CMK (cell line): Measurements from ENCODE around the genes NPHP4, CHD5 and HES3.

GRCh38 chr1:3431944-3432269, 22.6 kb upstream of the ARHGEF16 start:
- RRBS: 97% methylated on average over 1 of the region's 12 CpGs

DNA sequence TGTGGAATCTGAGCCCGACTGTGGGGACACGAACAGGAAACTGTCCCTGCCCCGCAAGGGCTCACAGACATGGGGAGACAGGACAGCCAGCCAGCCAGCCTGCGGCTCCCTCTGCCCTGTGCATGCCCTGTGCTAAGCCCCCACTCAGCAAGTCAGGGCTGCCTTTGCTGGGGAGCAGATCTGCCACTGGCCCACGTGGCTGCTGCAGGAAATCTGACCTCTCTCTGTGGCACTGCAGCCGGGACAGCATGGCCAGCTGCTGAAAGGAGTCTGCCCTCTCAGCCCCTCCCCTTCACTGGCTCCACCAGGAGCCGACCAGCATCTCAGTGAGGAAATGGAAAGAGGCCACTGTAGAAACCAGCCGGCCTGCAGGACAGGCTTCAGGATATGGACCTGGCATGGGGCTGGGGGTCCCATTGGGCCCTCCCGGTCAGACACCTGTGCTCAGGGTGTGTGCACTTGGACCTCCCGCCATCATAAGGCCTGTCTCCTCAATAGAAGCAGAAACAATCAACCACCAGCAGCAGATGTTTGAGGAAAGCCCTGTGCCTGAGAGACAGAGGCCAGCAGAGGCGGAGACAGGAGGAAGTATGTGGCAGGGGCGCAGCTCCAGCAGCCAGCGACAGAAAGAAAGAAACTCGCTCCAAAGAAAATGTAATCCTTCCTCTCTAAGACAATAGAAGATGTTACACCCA, 3.8 kb downstream of the ARHGEF16 start:
- RRBS: 43% methylated on average over 2 of the region's 14 CpGs

GRCh38 chr1:3677541-3677811, 25.2 kb downstream of the TP73 start:
- RRBS: no CpG with 5 or more reads among the region's 3 CpGs

GRCh38 chr1:3690327-3690798, 38.0 kb downstream of the TP73 start:
- RRBS: 95% methylated on average over 6 of the region's 25 CpGs

- RRBS: 97% methylated on average over 3 of the region's 9 CpGs
These were observed 627 bp downstream of the CCDC27 start for GRCh38 chr1:3752838-3753315.

GRCh38 chr1:3773090-3773863, 728 bp downstream of the SMIM1 start:
- RRBS: 2% methylated on average over 9 of the region's 25 CpGs

DNA sequence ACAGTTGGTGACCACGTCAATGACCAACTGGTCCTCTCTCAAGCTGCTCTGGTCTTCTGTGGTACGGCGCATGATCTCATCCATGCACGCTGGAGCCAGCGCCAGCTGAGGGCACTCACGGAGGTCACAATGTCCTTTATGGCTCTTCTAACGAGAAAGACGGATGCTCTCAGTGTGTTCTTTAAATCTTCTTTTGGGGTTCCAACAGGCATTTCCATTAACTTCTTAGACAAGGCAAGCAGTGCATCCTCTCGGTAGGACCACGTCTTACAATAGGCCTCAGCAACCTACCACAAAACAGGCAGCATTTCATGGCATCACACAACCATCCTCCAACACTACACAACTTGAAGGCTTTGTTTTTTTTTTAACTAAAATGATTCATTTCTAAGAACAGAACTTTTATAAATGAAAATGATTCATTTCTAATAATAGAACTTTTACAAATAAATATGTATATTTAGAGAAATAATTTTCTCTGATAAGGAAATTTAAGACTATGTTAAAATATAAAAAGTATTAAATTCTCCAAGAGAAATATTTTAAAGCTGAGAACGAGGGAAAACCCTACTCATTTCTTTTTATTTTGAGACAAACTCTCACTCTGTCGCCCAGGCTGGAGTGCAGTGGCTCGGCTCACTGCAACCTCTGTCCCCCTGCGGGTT, 22.1 kb downstream of the CEP104 start:
- RRBS: no CpG with 5 or more reads among the region's 14 CpGs

- RRBS: no CpG with 5 or more reads among the region's 18 CpGs
These were observed 10.2 kb downstream of the C1orf174 start for GRCh38 chr1:3889687-3890442.

- RRBS: no CpG with 5 or more reads among the region's 16 CpGs
These were observed 135.8 kb downstream of the NPHP4 start for GRCh38 chr1:5856355-5856847.

GRCh38 chr1:5980253-5980636, 12.0 kb downstream of the NPHP4 start:
- RRBS: no CpG with 5 or more reads among the region's 13 CpGs

- RRBS: under 1% methylated on average over 49 of the region's 103 CpGs
These were observed at the start of gene NPHP4 for GRCh38 chr1:5992104-5993009. Gene NPHP4, minus strand, starts transcription at chr1:5992425.

DNA sequence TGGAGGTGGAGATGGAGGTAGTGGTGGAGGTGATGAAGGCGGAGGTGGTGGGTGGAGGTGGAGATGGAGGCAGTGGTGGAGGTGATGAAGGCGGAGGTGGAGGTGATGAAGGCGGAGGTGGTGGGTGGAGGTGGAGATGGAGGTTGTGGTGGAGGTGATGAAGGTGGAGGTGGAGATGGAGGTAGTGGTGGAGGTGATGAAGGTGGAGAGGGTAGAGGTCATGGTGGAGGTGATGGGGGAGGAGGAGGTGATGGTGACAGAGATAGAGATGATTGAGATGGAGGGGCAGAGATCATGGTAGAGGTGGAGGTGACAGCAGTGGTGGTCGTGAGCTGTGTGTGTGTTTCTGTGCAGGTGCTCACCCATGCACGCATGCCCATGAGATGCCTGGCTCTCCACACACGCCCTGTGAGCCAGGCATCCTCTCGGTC, 20.3 kb upstream of the NPHP4 start:
- RRBS: no CpG with 5 or more reads among the region's 7 CpGs

DNA sequence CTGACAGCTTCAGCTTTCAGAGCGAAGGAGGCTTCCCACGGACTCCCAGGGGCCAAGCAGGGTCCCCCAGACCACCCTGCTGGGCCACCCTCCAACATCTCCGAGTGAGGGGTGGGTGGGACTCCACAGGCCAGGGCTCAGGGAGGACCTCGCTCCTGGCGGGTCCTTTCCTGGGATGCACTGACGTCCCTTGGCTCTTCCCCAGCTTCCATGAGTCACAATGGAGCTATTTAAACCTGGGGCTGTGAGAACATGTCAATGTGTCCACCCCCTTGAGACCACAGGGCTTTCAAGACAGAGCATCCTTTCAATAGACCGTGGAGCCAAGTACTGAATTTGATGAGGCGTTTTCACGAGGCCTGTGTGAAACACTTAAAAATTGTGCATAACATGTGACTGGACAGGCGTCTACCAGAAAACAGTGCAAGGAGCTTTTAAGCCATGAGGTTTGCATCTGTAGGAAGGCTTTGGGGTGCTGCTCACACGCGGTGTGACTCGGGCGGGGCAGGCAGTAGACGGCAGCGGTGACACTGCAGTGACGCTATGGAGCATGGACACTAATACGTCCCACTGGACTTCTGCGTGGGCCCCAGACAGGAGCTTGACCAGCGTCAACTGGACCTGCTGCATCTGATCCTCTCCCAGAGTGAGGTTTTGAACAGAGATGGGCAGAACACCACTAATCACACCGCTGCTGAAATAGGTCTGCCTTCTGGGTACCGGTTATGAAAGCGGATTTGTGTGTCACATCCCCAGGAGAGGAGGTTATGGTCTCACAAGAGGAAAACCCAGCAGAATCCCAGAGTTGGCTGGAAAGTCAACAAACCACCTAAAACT, 24.2 kb upstream of the NPHP4 start:
- RRBS: no CpG with 5 or more reads among the region's 23 CpGs

- RRBS: 96% methylated on average over 81 of the region's 181 CpGs
These were observed at the start of gene CHD5 for GRCh38 chr1:6179460-6180784. Gene CHD5, minus strand, starts transcription at chr1:6180321.

DNA sequence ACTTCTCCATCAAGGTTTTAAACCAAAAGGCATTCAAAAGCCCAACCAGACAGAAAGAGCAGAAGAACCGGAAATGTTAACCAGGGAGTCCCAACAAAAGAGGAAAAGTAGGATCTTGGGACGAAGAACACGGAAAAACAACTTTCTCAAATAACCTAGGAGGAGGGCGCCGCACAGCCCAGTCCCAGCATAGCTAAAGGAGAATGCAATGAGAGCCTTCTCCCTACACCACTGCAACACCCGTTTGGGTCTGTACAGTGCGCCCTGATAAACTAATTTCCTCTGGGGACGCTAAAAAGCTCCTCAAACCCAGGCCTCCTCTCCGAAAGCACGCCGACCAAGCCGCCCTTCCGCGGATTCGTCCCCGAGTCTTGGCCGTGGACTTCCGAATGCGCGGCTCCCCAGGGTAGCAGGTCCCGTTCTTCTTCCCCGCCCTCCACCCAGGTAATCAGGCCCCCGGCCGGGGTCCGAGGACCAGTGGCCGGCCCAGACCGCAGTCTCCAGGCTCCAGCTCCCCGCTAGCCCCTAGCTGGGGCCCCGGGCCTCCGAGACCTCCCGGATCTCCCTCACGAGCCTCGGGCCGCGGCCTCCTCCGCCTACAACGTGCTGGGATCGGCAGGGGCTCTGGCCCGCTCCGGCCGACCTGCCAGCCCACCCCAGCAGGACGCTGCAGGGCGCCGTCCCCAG, 456 bp downstream of the RPL22 start:
- RRBS: 1% methylated on average over 17 of the region's 44 CpGs

GRCh38 chr1:6234307-6235210, 1.2 kb downstream of the ICMT start:
- RRBS: no CpG with 5 or more reads among the region's 21 CpGs

GRCh38 chr1:6244074-6244328, at the start of gene HES3:
Gene HES3, plus strand, starts transcription at chr1:6244179.
- RRBS: 43% methylated on average over 4 of the region's 12 CpGs

DNA sequence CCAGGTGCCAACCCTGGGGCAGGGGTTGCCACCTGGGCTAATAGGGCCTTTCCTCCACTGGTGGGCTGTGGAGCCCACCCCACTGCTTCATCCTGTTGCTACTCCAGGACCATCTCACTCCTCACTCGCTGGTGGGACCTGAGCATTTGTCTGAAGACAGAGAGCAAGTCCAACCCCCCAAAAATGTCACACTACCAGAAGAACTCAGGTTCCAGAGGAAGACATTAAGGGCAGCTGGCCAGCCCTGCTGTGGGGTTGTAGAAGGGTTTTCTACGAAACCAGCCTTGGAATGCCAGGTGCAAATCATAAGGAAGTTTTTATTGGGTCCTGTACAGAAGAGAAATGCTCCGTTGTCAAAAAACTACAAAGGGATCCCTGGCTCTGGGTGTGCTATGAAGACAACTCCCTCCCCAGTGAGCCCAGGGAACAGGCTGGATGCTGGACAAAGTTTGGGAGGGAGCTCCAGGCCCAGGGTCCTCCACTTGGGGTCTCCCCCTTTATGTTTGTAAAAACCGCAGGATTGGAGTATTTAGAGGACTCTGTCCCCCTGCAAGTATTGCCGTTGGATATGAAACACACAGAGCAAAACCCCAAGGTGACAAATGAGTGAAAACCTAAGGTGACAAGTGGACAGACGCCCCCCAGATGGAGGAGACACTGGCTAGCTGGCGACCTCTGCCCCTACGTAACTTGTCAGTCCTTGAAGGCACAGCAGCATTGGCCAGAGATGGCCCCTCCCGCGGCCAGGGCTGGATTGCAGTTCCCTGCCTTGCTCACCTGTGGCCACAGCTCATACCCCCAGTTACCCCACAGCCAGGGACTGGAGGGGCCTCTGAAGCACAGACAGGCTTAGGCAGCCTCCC, 3.3 kb downstream of the HES3 start:
- RRBS: no CpG with 5 or more reads among the region's 10 CpGs

DNA sequence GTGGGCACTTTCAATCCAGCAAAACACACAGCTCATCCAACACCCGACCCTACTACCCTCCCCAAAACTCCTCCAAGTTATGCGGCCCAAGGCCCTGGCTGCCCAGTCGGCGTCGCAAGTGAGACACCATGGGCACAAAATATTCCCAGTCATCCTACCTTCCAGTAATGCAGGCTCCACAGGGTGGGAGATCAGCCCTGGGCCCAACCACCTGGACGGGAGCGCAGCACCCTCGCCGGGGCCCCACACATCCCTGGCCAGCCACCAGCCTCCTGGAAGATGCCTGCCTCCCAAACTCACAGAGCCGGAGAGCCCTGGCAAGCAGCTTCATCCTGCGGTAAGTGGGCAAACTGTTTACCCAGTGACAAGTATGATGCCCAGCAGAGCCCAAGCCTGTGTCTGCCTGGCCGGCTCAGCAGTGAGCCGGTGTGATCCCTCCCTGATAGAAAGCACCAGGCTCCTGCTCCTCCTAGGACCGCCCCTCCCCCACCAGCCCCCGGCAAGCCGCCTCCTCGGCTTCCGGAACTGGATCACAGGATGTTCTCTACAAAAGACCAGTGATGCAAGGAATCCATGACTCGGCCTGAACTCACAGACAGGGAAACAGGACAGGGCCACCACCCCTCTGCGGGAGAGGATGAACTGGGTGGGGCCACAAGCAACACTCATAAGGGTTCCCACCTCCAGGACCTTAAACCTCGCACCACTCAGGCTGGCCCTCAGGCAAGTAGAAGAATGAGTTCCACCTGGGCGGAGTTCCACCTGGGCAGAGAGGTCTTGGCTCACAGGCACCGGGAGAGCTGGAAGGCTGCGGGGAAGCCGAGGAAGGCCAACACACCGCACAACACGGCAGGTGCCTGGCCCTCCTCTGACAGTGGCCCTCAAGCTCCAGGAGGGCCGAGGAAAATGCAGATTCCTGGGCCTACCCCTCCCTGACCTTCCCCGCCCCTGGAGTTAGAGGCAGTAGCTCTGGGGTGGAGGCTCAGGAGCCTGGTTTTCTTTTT, 7.9 kb downstream of the ACOT7 start:
- RRBS: 95% methylated on average over 6 of the region's 29 CpGs

GRCh38 chr1:6420592-6421051, 903 bp upstream of the HES2 start:
- RRBS: 1% methylated on average over 8 of the region's 36 CpGs